Glomerular endothelial cell (primary cell): ENCODE results near the genes UBLCP1, IL12B and GABRA1.

GRCh38 chr5:159262842-159263944 is at the start of gene UBLCP1:
Gene UBLCP1, plus strand, starts transcription at chr5:159263290.
- RAMPAGE, long total RNA = no peak

- RAMPAGE, long total RNA = no peak
These were observed at the start of gene IL12B for GRCh38 chr5:159330411-159330685. Gene IL12B, minus strand, starts transcription at chr5:159330487.

- RAMPAGE, long total RNA = no peak
These were observed 134.1 kb upstream of the ADRA1B start for GRCh38 chr5:159782106-159782589.

GRCh38 chr5:160061643-160062004 is 52.7 kb downstream of the TTC1 start:
- RAMPAGE, long total RNA = no peak

- RAMPAGE, long total RNA = no peak
These were observed 54.8 kb downstream of the PWWP2A start for GRCh38 chr5:160064435-160064895.

DNA sequence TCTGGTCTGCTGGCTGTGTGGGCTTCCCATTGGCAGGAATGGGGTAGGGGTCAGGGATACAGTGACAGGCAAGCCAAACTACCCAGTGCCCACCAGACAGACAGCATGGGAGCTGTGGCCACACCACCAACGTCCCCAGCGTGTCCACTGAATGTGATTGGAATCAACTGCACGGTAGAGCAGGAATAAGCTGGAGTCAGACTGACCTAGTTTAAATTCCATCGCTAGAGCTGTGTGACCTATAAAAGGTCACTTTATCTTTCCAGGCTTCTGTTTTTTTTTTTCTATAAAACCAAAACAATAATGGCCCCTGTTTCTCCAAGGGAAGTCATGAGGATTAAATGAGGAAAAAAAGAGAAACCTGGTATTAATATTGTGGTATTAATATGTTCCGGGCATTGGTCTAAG is 50.6 kb upstream of the PWWP2A start:
- RAMPAGE, long total RNA = no peak

DNA sequence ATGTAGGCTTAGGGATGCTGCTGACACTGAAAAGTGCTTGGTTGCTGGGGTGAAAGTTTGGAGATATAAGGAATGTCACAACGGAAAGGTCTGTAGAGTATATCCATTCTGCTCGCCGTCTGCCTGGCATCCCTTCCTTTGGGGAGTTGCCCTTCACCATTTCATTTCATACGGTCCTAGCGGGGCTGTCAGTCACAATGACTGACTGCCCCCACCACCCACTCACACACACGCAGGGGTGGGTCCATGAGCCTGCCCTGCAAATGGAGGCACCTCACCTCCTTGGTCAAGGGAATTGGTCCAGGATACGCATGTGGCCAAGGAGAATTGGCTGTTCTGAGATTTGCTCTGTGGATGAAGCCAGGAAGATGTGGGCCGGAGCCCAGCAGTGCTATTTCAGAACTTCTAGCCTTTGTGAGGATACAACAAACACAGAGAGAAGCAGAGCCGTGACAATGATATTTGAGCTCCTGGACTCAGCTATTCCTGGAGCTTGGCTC is 17.1 kb downstream of the C1QTNF2 start:
- RAMPAGE, long total RNA = no peak

- RAMPAGE, long total RNA = no peak
These were observed 259 bp downstream of the C1QTNF2 start for GRCh38 chr5:160370232-160370502.

GRCh38 chr5:160413450-160413859 is 5.4 kb downstream of the SLU7 start:
- RAMPAGE, long total RNA = no peak

- RAMPAGE, long total RNA = no peak
These were observed 158.0 kb downstream of the ATP10B start for GRCh38 chr5:160693931-160694447.

- RAMPAGE, long total RNA = no peak
These were observed 277.5 kb downstream of the GABRB2 start for GRCh38 chr5:161269016-161269414.

- RAMPAGE, long total RNA = no peak
These were observed 1.8 kb upstream of the GABRB2 start for GRCh38 chr5:161548002-161549052.

DNA sequence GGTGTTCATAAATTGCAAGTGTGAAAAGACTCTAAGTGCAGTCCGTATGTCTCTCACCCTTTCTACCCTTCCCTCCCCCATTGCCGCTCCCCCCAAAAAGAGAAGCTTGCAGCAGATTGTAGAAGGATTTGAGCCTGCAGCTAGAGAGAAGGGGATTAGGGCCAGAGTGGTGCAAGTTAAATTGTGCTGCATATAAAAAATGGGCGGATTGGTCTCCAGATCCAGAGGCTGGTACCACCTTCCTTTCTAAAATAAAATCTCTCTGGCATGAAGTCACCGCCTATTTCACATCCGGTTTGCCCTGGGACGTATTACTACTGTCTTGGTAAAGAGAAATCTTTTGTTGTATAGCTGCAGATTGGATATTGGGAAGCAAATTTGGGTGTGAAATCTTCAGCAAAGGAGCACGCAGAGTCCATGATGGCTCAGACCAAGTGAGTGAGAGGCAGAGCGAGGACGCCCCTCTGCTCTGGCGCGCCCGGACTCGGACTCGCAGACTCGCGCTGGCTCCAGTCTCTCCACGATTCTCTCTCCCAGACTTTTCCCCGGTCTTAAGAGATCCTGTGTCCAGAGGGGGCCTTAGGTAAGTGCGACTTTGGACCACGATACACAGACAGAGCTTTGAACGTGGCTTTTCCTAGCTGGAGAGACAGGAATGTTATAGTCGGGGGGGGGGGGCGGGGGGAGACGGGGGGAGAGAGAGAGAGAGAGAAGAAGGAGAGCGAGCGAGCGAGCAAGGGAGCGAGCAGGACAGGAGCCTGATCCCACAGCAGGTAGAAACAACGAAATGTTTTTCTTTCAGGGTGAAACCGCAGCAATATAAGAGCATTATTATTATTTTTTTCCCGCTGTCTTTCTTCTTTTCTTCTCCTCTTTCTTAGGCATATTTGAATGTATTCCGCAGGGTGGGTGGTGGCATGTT is at the start of gene GABRA1:
Gene GABRA1, plus strand, starts transcription at position 281 of the 922 bp plus-strand sequence.
- RAMPAGE, long total RNA = no peak

DNA sequence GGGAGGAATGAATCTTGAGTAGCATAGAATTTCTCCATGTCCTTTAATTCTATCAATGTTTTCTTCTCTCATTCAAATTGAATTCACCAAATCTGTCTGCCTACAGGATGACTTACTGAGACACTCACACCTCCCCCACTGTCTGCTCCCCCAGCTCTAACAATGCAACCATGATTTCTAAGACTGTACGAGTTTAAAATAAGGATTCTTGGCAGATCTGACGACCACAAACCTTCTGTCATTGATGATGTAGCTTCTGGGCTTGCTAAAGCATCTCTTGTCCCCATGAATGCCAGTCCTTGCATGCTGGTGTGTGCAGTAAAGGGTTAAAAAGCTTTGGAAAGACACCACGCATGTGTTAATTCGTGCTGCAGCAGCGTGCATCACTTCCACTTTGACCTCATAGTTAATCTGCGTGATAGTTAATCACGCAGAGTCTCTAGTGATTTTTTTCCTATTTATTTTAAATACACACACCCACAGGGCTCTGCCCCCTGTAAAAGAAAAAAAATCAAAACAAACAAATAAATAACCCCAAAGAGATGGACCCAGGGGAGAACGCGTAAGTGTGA is 407 bp upstream of the GABRG2 start:
- RAMPAGE, long total RNA = no peak

GRCh38 chr5:163482519-163483214 is 22.2 kb downstream of the HMMR start:
- RAMPAGE, long total RNA = no peak

DNA sequence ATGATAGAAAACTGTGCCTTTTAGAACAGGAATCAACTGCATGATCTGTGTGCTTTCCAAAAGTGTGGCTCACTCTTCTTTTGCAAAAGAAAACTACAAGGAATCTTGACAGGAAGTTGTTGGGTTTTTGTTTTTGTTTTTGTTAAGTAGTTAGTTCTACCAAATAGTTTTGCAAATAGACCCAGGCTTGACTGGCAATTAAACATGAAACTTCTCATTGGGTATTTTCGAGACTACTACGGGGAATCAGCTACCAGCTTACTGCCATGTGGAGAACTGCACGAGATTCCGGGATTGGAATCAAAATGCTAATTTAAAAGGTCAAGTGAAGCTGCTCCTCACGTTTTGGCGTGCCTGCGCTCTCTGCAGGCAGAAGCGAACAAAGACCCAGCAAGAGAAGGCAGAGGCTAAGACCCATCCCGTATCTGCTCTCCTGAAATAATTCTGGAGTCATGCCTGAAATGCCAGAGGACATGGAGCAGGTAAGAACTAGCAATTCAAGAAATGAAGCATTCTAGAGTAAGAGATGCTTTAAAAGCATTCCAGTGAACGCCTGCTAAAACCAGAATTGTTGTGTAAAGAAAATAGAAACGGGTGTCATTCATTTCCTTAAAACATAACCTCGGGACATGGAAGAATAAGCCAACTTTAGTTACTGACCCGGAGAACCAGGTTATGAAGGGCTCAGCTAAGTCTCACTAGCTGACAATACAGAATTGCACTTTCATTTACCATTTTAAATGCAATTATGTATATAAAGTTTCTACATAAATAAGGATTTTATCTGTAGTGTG is 2.3 kb upstream of the MAT2B start:
- RAMPAGE, long total RNA = start-site peak on the plus strand centred at position 379 of the sequence, 44 bp wide, 25 and 86 reads in 2 replicates

GRCh38 chr5:163506106-163506644 is 756 bp downstream of the MAT2B start:
- RAMPAGE, long total RNA = no peak

DNA sequence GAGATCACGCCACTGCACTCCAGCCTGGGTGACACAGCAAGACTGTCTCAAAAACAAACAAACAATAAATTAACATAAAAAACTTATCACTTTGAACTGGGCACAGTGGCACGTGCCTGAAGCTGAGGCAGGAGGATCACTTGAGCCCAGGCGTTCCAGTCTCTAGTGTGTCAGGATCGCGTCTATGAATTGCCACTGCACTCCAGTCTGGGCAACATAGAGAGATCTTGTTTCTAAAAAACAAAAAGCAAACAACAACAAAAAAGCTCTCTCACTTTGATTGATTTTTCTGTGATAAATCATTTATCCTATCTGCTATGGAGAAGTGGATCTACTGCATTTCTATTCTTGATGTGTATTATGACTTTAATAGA is 236.3 kb downstream of the MAT2B start:
- RAMPAGE, long total RNA = no peak

GRCh38 chr5:164119800-164120233 is 614.4 kb downstream of the MAT2B start:
- RAMPAGE, long total RNA = no peak

DNA sequence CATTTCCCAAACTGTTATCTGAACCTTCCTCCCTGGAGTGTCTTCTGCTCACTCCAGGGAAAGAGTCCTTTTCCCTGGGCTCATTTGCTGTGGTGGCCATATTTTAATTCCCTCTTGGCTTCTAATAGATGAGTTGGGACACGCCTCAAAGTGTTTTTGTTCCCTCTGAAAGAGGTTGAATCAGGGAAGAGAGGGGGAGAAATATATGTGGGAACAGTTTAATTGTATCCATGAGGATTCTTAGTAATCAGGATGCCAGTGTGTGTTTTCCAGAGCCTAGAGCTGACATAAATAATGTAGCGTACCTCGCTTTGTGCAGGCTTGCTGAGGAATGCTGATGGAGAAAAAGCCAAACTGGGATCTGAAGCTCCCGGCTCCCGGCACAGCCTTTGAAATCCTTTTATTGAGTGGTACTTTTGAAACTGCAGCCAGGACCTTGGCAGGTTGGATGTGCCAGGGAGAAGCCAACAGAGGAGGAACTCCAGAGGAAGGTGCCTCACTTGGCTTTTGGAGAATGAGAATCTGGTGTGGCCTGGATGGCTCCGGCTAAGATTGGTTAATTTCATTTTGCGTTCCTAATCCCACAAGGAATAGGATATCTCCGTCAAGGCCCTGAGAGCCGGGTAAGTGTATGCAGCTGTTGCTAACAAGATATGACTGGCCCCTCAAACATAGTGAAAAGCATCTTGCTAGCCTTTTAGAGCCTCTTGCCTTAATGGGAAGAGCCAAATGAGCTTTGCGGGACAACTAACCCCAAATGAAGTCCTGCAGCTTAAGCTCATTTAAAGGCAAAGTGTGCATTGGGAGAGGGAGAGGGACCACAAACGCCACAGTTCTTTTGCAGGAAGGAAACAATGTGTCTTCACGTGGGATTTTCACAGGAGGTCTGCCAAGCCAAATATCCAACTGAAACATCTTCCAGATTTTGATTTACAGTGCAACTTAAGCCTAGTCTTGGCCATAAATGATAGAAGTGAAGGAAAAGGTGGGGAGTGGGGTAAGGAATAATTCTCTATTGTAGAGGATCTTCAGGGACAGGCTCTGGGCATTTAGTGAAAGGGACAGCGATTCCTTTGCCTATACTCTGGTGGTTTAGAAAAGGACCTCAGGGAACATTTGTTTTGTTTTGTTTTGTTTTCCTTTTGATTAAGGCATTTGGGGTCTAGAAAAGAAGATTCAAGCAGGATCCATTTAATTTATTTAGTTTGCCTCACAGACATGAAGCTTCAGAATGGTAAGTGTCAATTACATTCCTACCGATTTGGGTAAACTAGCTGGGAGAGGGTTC is 470.9 kb upstream of the WWC1 start:
- RAMPAGE, long total RNA = no peak